Myometrial cell (primary cell): ENCODE measurements around a stretch of chr6.

GRCh38 chr6:109366482-109367270 lies 15.6 kb downstream of the CD164 start:
- RAMPAGE, long total RNA = no peak

DNA sequence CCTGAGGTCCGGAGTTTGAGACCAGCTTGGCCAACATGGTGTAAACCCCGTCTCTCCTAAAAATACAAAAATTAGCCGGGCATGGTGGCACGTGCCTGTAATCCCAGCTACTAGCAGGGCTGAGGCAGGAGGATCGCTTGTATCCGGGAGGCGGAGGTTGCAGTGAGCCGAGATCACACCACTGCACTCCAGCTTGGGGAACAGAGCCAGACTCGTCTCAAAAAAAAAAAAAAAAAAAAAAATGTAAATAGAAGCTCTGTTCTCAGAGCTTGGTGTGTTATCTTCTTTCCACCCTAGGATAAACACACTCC lies 1.7 kb upstream of the CD164 start:
- RAMPAGE, long total RNA = no peak

DNA sequence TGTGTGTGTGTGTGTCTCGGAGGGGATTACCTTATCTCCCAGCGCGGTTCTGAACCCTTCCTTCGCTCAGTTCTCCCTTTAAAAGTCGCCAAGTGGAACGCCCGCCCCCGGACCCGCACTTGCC lies 415 bp downstream of the PPIL6 start:
- RAMPAGE, long total RNA = no peak

DNA sequence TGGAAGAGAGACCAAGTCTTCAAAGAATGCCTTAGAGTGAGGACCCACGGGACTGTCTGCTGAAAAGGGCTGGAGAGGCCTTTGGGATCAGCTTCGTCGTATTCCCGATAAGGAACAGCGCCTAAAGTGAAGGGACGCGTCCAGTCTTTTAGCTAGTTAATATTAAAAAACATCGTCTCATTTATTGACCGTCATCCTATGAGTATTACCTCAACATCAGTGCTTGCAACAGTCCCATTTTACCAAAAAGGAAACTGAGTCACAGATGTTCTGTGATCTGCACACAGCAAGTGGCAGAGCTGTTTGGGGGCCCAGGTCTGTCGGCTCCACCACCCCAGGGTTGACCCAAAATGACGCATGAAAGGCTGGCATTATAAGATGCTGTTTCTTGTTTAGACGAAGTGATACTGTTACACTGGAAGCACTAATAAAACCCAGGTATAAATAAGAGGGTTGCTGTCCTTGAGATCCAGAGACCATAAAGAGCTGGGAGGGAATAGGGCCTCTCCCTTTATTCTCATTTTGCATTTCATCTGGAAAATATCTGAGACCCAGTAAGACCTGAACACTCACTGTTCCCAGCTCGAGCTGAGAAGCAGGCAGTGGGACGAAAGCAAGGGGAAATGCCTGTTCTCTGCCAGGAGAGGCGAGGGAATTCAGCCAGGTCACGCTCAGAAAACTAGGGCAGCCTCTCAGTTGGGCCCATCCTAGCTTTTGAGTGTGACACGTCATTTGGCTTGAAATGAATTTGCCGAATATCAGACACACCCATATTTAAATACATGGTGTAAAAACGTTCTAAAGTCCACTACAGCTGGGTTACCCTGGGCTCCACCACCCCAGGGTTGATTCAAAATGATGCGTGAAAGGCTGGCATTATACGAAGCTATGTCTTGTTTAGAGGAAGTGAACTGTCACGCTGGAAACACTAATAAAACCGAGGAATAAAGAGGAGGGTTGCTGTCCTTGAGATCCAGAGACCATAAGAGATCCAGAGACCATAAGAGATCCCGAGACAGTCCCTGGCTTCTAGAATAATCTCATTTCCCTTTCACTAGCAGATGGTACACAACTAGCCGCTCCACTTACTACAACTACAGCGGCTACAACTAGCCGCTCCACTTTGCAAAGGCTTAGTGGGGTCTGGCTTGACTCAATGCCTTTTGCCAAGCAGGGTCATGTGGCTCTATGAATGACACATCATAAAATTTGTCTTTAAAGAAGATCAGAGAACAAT lies 1.4 kb upstream of the MICAL1 start:
- RAMPAGE, long total RNA = no peak

DNA sequence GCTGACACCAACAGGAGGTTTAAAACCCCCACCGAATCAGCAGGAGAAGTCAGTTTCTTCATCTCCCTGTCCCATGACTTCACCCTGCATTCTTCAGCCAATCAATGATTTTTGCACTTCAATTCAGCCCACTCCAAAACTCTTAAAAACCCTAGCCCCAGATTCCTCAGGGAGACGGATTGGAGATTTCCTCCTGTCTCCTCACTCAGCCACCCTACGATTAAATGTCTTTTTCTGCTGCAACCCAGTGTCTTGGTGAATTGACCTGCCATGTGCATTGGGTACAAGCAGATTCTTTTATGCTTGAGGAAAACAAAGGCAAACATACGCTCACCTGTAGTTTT lies 30.8 kb upstream of the ZBTB24 start:
- RAMPAGE, long total RNA = no peak

- RAMPAGE, long total RNA = no peak
Measured at GRCh38 chr6:109665546-109666017, 25.4 kb downstream of the AK9 start.

- RAMPAGE, long total RNA = no peak
Measured at GRCh38 chr6:109771744-109772130, 80.6 kb downstream of the FIG4 start.

DNA sequence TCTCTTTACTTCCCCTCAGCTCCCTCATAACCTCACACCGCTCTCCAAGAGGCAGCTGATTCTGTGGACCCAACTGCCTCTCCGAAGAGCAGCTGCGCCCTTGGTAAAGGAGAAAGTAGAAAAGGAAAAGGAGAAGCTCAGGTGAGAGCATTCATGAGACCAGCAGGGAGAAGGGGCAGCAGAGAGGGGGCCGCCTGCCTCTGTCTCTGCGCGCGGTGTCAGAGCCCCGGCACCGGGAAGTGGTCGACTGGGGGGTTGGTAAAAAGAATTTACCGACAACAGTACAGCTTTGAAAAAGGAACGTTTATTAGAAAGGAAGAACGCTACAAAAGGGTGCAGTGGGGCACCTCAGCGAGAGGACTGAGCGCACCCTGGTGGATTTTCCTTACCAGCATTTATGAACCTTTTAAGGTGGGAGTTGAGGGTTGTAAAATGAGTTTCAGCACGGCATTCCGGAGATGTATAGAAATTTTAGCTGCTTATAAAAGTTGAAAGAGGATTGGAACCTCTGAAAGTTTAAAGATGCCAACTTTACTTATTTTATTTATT lies 61.9 kb downstream of the GPR6 start:
- RAMPAGE, long total RNA = no peak

DNA sequence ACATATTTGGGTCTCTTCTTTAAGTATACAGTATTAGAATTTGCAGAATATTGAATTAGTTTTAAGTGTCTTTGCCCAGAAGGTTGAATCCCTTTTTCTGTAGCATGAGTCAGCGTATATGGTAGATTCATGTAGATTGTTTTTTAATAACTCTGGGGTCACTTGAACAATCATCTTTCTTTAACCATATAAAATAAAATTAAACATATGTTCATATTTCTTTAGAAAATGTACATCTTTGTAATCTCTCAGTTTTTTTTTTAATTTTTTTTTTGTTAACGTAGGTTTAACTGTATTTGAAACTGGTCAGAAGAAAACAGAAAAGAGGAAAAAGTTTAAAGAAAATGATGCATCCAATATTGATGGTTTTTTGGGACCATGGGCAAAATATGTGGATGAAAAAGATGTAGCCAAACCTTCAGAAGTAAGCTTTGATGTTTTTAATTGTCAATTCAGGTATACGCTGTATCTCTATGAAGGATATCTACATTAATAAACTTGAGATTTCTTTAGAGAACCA lies 28.6 kb downstream of the CDC40 start:
- RAMPAGE, long total RNA = no peak

- RAMPAGE, long total RNA = no peak
Measured at GRCh38 chr6:110541497-110542094, 65.2 kb upstream of the SLC22A16 start.

DNA sequence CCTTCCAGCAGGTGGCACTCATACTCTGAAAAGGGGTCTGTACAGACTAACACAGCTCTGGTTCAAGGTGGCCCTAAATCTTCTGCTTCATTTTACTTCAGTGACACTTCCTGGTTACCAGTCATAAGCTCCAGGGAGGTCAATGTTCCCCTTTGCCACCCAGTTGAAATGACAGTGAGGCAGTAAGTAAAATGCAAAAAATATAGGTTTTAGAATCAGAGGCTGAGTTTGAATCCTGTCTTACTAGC lies 132.8 kb downstream of the CDK19 start:
- RAMPAGE, long total RNA = no peak

DNA sequence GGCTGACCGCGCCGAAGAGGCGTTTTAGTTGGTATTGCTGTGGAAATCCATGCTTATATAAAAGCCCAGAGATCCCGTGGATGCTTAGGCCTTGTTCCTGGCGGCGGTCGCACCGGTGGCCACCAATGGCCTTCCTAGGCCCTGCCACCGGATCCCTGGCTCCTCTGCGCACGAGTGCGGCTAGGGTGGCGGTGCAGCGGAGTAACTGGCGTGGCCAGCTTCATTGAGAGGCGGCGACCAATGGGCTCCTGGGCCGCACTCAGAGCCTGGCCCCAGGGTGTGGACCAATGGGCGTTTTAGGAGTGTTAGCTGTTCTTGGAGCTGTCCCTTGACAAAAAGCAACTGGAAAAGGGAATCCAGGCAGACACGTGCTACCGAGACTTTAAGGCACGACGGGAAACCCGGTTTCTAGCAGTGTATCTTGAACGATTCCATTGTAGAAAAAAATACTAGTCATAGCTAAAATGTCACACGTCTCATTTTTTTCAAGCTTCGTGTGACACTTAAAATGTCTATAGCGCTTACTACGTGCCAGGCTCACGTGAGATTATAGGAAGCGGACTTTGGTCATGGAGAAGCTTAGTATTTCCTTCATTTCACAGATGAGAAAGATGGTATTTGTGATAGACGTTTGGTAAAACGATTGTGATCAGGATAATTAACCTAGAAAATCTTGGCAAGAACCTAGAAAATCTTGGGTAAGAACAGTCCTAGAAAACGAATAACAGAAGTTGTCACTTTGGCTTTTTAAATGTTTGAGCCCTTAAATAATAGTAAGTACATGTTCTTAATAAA lies 1.8 kb downstream of the AMD1 start:
- RAMPAGE, long total RNA = no peak

- RAMPAGE, long total RNA = no peak
Measured at GRCh38 chr6:110897828-110898901, 23.6 kb downstream of the AMD1 start.

GRCh38 chr6:111126850-111127232 lies 39.5 kb downstream of the SLC16A10 start:
- RAMPAGE, long total RNA = no peak

- RAMPAGE, long total RNA = no peak
Measured at GRCh38 chr6:111329505-111329820, 70.3 kb downstream of the MFSD4B start.

DNA sequence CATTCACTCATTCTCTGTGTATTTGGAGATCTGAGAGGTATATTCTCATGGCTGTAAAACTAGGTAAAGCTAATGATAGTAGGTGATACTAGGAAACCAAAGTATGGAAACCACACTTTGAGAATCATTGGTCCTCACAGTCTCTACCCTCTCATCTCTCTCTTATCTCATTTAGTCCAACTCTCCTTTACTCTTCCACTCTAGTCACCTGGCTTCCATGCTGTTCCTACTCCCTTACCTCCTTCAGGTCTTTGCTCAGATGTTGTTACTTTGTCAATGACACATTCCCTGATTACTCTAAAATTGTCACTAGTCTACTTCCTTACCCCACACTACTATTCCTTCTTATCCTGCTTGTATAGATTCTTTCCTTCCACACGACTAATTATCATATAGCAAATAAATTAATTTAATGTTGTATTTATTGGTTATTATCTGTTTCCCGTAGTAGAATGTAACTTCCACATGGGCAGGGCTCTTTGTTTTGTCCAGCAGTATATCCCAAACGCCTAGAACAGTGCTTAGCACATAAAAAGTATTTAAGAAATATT lies 67.5 kb downstream of the REV3L start:
- RAMPAGE, long total RNA = no peak

DNA sequence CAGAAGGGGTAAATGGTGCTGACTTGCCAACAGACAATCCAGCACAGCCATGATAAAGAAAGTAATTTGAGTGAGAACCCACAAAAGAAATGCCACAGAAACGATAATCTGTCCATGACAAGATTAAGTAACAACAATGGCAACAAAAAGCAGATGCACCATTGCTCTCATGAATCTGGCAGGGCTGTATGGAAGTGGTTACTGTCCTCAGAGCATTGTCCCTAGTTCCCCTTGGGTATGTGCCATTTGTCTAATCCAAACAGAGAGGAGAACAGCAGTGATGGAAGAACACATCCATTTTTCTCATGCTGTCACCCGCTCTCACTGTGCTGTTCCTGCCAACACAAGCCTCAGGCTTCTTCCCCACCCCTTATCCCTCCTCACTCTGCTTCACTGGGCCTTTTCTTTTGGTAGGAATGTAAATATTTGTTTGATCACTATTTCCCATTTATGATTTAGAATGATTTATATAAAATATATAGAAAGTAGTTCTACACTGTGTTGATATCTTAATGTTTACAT lies 65.8 kb downstream of the REV3L start:
- RAMPAGE, long total RNA = no peak

DNA sequence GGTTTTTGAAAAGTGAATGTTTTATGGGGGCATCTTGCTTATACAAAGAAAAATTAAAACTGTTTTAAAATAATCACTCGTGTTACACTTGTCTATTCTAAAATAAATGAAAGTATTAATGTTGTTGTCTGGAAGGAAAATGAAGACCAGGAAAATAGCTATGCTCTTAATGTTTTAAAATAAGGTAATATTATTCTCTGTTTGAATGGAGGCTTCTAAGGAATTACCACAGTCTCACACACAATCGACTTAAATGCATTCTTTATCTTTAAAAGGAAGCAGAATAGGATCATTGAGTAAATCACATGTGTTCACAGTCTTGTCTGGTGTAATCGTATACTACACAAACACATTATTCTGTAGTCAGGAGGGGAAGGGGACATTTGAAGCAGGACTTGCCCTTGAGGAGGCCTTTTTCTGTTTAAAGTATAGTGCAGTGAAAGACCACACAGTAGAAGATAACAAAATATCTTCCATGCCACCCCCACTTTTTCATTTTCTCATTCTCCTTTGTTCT lies 20.6 kb upstream of the REV3L start:
- RAMPAGE, long total RNA = no peak

GRCh38 chr6:111528378-111529100 lies 45.5 kb upstream of the REV3L start:
- RAMPAGE, long total RNA = no peak

- RAMPAGE, long total RNA = no peak
Measured at GRCh38 chr6:111534228-111534821, 51.3 kb upstream of the REV3L start.